Karpas-422 (cell line): Measurements from ENCODE around the genes KLK1, KLK12 and SIGLEC7.

GRCh38 chr19:50172894-50173686 lies 10.0 kb upstream of the IZUMO2 start:
- PRO-cap = no peak
- RAMPAGE, long total RNA = no peak

GRCh38 chr19:50205805-50206170 lies 2.4 kb downstream of the MYH14 start:
- PRO-cap = no peak
- RAMPAGE, long total RNA = no peak

GRCh38 chr19:50206171-50206752 lies 2.8 kb downstream of the MYH14 start:
- PRO-cap = no peak
- RAMPAGE, long total RNA = no peak

- PRO-cap = no peak
- RAMPAGE, long total RNA = no peak
Measured at GRCh38 chr19:50266732-50267479, 62.3 kb downstream of the KCNC3 start.

GRCh38 chr19:50271779-50272158 lies 57.4 kb downstream of the KCNC3 start:
- PRO-cap = no peak
- RAMPAGE, long total RNA = no peak

DNA sequence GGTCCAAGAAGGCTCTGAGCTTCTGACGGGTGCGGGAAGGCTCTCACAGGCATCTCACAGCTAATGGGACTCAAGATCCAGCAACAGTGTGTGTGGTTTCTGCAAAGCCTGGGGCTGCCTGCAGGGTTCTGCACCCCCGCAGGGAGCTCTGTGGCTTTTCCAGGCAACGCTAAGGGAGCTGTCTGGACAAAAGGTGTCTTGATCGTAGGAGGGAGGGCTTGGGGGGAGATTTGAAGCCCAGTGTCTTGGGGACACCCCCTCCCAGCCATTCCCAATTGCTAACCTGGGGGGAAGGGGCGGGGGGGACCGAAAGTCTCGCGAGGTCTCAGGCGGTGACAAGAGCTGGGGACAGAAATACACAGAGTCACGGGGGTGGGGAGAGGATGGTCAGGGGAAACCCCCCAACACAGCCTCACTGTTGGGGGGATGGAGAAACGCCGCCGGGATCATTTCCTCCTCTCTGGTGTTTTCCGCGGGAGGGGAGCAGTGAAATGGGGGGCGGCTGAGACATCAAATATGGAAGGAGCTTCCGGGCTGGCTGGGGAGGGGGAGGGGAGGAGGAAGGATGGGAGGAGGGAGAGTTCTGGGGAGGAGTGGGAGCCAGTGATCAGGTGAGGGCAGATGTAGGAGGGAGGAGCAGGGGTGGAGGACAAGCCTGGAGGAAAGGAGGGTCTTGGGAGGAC lies 13.3 kb downstream of the KCNC3 start:
- PRO-cap = unidirectional peak, plus-strand start at position 355 of the sequence; unidirectional peak, plus-strand start at position 379 of the sequence
- RAMPAGE, long total RNA = no peak

- PRO-cap = no peak
- RAMPAGE, long total RNA = no peak
Measured at GRCh38 chr19:50406684-50407079, 12.1 kb upstream of the SPIB start.

DNA sequence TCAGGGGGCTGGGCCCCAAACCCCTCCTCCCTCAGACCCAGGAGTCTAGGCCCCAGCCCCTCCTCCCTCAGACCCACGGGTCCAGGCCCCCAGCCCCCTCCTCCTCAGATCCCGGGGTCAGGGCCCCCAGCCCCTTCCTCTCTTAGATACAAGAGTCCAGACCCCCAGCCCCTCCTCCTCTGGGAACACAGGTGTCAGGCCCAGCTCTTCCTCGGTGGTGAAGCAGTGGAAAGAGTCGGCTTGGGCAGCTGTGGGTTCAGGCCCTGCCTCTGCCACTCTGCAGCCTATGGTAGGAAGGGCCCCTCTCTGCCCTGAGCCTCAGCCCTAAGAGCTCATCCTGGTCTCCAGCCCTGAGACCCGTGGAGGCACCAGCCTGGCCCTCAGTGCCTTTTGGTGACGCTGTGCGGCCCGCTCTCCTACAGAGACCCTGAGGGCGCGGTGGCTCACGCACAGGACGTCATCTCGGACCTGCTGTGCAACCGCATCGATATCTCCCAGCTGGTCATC lies 3.7 kb upstream of the SPIB start:
- PRO-cap = unidirectional peak, plus-strand start at position 217 of the sequence
- RAMPAGE, long total RNA = no peak

DNA sequence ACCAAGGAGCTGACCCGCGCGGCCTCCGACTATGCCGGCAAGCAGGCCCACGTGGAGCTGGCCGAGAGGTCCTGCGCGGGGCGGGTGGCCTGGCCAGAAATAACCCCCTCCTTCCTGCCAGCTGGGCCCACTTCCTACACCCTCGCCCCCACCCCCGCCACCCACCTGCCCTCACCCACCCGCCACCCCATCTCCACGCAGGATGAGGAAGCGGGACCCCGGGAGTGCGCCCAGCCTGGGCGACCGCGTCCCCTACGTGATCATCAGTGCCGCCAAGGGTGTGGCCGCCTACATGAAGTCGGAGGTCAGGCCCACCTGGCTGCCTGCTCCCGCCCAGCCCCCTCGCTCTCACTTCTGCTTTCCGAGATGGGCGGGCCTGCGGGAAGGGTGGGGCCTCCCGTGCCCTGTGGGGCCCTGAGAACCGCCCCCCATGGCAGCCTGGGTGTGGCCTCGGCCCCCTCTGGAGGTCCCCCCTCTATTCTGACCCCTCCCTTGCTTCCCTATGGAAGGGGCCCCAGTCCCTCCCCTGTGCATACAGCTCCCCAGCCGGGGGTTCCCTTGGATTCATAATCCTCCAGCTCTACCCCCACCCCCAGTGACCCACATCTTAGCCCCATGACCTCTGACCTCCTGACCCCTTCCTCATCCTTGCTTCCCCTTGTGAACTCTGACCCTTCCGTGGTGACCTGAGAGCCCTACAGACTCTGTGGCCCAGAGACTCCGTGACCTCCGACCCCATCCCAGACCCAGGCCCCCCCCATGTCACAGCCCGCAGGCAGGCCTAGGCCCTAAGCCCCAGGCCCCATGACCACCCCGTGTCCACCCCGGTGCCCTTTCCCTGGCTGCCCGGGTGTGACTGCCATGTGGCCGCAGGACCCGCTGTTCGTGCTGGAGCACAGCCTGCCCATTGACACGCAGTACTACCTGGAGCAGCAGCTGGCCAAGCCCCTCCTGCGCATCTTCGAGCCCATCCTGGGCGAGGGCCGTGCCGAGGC lies 2.9 kb upstream of the SPIB start:
- PRO-cap = unidirectional peak, minus-strand start at position 265 of the sequence; unidirectional peak, minus-strand start at position 350 of the sequence
- RAMPAGE, long total RNA = no peak

DNA sequence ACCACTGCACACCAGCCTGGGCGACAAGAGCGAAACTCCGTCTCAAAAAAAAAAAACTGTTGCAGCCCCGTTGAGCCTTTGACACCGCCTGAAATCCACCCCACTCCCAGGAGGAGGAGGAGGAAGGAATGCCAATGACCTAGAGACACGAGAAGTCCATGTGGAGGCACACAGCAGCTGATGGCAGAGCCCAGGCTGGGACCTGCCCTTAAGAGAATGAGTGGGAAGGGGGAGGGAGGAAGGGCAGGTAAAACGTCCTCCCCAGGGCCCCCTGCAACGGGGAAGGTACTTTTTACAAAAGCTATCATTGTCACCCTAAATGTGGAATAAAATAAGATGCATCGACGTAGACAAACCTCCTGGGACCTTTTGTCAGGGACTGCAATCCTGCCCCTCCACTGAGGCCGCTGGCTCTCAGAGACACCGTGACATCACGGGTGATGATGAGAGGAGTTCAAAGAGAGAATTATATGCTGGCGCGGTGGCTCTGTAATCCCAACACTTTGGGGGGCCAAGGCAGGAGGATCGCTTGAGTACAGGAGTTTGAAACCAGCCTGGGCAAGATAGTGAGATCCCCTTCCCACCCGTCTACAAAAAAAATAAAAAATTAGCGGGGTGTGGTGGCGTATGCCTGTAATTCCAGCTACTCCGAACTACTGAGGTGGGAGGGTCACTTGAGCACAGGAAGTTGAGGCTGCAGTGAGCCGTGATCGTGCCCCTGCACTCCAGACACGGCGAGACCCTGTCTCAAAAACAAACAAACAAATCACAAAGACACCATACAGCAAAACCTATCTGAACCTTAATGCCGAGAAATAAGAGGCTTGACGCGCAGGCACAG lies 1.8 kb upstream of the MYBPC2 start:
- PRO-cap = bidirectional peak, plus-strand start at position 440 of the sequence, minus-strand start at position 182 of the sequence
- RAMPAGE, long total RNA = no peak

- PRO-cap = no peak
- RAMPAGE, long total RNA = no peak
Measured at GRCh38 chr19:50490824-50491952, 14.5 kb upstream of the GARIN5A start.

GRCh38 chr19:50511845-50512277 lies 870 bp upstream of the JOSD2 start:
- PRO-cap = no peak
- RAMPAGE, long total RNA = no peak

- PRO-cap = no peak
- RAMPAGE, long total RNA = no peak
Measured at GRCh38 chr19:50657682-50658837, 8.8 kb downstream of the C19orf81 start.

DNA sequence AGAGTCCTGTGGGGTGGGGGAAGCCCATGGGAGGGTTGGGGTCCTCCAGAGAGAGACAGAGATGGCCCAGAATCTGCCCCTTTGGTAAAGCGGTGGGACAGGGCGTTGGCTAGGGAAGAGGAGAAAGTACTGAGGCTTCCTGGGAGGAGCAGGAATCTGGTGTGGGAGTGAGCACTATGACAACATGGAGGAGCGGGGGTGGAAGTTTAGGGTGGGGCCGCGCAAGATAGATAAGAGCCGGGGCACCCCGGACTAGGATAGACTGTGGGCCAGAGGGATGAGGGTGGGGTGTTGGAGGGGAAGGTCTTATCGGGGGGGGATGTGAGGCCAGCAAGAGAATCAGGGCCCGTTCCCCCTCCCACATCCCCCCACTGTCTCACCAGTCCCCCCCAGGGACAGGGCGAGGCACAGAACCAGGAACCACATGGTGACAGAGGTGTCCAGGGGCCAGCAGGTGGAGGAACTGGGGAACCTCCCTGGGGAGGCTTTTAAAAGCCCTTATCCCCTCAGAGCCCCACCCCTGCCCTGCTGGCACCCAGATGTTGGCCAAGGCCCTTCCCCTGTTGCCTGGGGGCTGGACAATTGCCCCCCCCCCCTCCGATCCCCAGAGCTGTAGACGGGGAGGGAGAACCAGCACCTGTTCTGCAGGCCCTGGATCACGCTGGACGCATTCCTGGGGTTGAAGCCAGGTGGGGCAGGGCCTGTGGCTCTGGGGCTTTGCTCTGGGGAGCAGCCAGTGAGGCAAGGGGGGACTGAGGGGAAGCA lies at the start of gene KLK1:
Gene KLK1 (minus strand): TSS at position 465 of the 765 bp plus-strand sequence.
- PRO-cap = no peak
- RAMPAGE, long total RNA = no peak

DNA sequence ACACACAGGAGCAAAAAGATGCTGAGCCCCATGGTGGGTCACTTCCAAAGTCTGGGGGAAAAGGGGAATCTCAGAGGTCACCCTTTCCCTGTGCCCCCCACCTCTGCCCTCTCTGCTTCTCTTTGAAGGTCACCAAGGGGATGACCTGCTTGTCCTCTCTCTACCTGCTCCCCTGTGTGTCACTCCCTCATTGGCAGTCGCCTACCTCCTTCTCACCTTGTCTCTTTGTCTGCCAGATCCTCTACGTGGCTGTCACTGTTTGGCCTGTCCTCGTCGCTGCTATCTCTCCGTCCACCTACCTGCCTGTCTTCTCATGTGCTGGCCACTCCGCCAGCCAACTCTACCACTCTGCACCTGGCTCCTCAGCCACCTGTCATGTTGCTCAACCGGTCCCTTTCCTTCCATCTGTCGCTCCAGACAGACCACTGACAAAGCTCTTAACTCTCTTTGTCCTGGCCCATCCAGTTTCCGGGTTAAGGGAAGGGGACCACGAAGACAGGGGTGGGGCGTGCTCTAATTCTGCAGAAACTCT lies at the start of gene KLK12:
Gene KLK12 (minus strand): TSS at position 413 of the 532 bp plus-strand sequence.
- PRO-cap = no peak
- RAMPAGE, long total RNA = no peak

DNA sequence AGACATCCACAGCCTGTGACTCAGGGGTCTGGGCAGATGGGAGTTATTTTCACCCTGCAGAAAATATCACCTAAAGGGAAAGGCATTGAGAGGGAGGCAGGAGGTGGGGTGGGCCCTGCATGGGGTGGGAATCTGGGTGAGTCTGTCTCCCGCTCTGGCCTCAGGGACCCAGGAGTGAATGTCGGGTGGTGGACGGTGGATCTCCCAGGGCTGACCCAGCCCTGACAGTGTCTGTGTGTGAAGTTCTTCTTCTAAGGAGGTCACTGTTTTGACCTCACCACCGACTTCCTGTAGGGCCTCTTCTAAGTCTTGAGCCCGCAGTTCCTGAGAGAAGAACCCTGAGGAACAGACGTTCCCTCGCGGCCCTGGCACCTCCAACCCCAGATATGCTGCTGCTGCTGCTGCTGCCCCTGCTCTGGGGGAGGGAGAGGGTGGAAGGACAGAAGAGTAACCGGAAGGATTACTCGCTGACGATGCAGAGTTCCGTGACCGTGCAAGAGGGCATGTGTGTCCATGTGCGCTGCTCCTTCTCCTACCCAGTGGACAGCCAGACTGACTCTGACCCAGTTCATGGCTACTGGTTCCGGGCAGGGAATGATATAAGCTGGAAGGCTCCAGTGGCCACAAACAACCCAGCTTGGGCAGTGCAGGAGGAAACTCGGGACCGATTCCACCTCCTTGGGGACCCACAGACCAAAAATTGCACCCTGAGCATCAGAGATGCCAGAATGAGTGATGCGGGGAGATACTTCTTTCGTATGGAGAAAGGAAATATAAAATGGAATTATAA lies at the start of gene SIGLEC7:
Gene SIGLEC7 (plus strand): TSS at position 318 of the 790 bp plus-strand sequence.
- PRO-cap = no peak
- RAMPAGE, long total RNA = no peak

GRCh38 chr19:51327305-51328104 lies 14.4 kb downstream of the VSIG10L start:
- PRO-cap = no peak
- RAMPAGE, long total RNA = no peak

- PRO-cap = bidirectional peak, plus-strand start at chr19:51367878, minus-strand start at chr19:51367526
- RAMPAGE, long total RNA = no peak
Measured at GRCh38 chr19:51367288-51368255, 1.2 kb downstream of the CLDND2 start.

GRCh38 chr19:51473195-51473638 lies 15.0 kb upstream of the SIGLEC8 start:
- PRO-cap = no peak
- RAMPAGE, long total RNA = no peak

DNA sequence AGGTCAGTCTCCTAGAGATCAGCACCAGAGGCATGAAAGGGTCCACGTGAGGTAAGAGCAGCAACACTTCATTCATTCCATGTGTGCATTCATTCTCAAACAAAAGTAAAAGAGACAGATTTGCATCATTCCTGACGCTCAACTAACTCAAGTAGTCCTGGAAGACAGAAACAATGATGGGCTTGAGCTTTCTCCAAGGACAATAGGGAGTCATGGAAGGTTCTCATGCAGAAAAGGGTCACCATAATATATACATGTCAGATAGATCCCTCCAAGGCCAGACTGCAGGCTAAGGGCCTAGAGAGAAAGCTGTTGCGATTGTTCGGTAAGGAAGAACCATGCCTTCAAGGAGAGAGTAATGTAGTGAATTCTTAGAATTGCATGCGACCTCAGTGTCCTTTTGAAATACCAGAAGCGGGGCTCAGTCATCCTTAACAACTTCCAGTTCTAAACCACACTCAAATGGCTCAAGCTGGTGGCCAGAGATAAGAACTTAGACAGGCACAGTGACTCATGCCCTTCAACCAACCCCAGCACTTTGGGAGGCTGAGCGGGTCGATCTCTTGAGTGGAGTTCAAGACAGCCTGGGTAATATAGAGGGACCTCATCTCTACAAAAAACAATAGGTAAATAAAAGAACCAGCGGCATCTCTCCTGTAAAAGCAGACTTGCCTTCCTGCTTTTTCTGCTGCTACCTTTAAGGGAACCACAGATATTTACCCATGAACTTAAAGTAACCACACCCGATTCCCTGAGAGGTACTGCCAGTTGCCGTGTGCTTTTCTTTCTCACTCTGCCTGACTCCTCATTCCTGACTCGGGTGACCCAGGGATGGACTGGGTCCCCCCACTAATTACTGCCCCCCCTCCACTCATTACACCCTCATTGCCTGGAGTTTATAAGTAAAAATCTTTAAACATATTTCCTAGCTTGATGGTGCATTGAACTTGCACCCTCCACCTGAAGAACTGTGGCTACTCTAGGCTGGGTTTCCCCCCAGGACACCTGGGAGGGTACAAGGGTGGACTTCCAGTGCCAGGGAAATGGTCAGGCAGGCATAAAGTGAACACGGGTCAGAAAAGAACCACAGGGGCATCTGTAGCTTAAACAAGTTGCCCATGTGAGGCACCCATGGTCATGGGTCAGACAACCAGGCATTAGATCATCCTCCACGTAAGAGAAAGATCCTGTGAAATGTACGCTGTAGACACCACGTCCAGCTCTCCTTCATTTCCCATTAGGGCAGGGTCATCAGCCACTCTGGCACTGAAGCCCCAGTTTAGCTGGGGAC lies 15.4 kb upstream of the SIGLEC6 start:
- PRO-cap = no peak
- RAMPAGE, long total RNA = no peak